Stomach (tissue), 7 donors: ENCODE measurements around the genes ATIC and FN1.

GRCh38 chr2:209662918-209663528 lies 108.6 kb upstream of the UNC80 start:
- PRO-cap = no peak
- RAMPAGE, long total RNA, 5 experiments = no peak in any of the 5 experiments
- RRBS = no CpG with 5 or more reads among the region's 7 CpGs

- PRO-cap = no peak
- RAMPAGE, long total RNA, 5 experiments = no peak in any of the 5 experiments
- RRBS = no CpG with 5 or more reads among the region's 10 CpGs
These were observed 101.1 kb downstream of the UNC80 start for GRCh38 chr2:209872689-209873190.

DNA sequence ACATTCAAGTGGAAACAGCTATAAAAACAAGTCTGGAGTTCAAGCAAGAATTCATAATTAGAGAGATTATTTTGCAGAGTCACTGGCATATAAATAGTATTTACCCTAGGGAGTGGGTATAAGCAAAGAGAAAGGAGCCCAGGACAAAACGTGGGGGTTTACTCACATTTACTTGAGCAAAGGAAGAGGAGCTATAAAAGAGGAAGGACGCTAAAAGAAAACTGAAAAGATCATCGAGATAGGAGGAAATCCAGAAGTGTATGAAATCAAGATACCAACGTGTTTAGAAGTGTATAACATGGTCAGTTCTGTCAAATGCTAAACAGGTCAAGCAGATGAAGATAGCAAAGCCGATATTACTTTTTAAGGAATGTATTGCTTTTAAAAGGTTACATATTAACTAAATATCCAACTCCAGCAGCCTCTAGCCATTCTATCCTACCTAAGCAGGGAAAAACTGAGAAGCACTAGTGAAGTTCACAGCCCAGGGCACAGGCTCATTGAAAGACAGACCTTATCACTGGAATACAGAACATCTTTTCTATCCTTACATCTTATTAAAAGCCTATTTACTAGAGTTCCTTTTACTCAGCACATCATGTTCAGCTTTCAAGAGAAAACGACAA lies 8.6 kb downstream of the KANSL1L start:
- PRO-cap = no peak
- RAMPAGE, long total RNA, 5 experiments = no peak in any of the 5 experiments
- RRBS = no CpG with 5 or more reads among the region's 6 CpGs

DNA sequence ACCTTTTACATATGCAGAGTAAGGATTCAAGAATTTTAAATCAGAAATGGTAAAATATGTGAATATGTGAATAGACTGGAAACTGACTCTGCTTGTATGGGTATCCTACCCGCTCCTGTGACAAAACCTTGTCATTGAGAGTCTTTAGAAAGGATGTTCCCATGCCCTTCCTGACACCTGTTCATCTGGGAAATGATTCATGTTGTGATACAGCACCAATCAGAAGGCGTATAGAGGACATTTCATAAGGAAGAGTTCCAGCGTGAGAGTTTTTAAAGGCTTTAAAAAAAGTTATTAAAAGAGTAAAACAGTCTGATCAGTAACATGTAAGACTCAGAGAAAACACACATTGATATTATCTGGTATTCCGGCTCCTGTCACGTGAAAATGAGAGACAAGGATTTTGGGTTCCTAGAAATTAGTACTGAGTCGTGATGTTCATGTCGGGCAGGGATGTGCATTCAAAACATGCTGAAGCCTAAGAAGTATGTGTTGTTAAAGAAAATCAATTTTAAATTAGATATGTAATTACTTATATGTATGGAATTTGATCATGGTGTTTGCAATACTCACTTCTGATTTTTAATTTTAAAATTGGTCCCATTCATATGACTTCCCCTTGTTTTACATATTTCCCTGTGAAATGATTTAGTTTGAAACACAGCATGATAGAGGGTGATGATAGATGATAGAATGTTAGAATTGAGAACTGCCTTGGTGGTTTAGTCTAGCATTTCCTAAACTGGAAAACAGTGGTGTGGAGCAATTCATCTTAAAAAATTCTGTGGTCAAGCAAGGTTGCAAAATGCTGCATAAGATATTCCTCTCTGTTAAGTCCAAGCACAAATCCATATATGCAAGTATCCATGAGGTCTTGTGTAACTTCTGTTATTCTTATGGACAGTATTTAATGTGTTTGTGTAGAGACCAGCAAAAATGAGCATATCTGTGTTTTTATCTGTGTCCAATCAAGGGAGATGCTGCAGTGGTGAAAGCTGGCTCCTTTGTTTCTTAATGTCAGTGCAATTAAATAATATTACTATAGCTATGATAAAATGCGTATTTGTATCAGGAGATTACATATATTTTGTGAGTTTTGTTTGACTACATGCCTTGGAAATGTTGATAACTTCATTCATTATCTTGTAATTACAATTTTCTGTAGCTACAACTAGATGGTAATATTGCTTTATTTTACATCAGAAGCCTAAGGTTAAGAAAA lies 29.8 kb downstream of the CPS1 start:
- PRO-cap = no peak
- RAMPAGE, long total RNA, 5 experiments = no peak in any of the 5 experiments
- RRBS = no CpG with 5 or more reads among the region's 8 CpGs

DNA sequence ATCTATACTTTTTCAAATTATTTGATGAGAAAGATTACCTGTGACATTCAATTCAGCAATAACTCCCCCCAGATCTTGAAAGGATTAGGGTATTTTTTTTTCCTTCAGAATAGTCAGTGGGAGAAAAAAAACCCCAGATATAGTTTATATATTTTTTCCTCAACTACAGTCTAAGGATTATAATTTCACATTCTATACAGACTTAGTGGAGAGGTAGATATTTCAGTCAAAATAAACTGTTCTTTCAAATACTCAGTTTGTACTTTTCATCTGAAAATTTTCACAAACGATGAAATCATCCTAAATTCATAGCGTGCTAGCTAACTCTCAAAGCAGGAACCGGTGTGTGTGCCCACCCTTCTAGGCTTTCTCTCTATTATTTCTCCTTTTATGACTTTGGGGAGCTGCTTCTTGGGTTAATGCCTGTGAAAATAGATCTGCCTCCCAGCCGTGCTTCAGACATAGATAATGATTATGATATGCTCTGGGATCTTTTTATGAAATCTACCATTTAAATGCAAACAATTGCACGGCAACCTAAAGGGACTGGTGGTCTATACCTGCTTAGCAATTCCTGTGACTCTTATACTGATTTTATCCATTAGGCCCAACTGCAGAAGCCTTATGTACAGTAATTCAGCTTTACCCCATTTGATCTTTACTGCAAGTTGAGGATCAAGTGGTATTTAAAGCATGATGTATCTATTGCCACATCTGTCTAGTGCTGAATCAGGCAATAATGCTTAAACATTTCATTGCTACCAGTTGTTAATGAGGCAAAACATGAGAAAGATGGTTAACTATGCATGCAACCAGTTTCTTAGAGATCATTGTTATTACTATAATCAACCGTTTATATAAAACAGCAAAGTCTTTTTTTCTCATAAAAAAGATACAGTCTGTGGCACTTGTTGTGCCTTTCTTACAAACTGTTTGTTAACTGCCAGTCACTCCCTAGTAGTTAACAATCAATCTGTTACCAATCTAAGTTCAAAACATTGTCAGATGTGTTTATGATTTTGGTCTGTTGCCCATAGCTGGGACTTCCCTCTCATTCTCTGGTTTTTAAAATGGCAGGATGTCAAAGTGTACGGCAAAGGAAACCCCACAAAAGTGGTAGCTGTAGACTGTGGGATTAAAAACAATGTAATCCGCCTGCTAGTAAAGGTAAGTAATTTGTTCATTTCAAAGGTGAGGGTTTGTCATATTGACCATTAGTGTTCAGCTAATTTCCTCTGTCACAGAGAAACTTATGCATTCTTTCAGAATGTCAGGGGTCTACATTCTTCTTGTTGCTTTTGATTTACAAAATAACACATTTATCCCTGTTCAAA lies 31.0 kb downstream of the CPS1 start:
- PRO-cap = no peak
- RAMPAGE, long total RNA, 5 experiments = no peak in any of the 5 experiments
- RRBS = no CpG with 5 or more reads among the region's 8 CpGs

DNA sequence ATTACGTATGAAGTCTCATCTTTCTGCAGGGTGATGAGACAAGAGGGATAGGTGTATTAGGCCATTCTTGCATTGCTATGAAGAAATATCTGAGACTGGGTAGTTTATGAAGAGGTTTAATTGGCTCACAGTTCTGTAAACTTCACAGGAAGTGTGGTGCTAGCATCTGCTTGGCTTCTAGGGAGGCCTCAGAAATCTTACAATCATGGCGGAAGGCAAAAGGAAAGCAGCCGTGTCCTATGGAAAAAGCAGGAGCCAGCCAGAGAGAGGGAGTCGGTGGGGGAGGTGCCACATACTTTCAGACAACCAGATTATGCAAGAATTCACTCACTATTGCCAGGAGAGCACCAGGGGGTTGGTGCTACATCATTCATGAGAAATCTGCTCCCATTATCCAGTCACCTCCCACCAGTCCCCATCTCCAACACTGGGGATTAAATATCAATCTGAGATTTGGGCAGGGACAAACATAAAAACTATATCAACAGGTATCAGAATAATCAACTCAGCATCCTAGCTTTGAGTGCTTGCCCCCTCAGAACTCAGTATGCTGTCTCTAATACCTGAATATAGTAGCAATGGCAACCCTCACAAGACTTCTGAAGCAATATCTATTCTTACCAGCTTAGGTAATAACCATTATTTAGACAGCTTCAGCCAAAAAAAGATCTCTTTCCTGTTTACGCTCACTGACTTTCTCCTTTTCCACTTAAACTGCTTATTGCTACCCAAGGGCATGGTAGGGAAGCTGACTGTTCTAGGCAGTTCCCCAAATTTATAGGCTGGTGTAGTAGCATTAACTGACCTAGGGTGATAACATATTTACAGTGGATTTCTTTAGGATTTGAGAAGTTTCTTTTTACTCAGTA lies 64.2 kb downstream of the CPS1 start:
- PRO-cap = no peak
- RAMPAGE, long total RNA, 5 experiments = no peak in any of the 5 experiments
- RRBS = no CpG with 5 or more reads among the region's 5 CpGs

- PRO-cap = no peak
- RAMPAGE, long total RNA, 5 experiments = no peak in any of the 5 experiments
- RRBS = no CpG with 5 or more reads among the region's 1 CpG
These were observed 375.5 kb downstream of the CPS1 start for GRCh38 chr2:210931963-210932251.

DNA sequence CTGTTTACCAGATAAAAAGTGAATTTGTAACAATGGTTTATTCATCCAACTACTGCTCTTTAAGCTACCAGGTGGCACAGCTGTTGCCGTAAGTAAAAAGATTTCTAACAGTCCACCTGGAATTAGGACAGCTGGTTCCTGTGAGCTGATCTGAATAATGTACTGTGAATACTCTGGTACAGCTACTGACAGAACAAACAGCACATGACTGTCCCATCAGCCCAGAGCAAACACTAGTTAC lies 840.3 kb downstream of the CPS1 start:
- PRO-cap = no peak
- RAMPAGE, long total RNA, 5 experiments = no peak in any of the 5 experiments
- RRBS = no CpG with 5 or more reads among the region's 1 CpG

- PRO-cap = no peak
- RAMPAGE, long total RNA, 5 experiments = no peak in any of the 5 experiments
- RRBS = no CpG with 5 or more reads among the region's 8 CpGs
These were observed 238.7 kb downstream of the IKZF2 start for GRCh38 chr2:212912633-212913190.

DNA sequence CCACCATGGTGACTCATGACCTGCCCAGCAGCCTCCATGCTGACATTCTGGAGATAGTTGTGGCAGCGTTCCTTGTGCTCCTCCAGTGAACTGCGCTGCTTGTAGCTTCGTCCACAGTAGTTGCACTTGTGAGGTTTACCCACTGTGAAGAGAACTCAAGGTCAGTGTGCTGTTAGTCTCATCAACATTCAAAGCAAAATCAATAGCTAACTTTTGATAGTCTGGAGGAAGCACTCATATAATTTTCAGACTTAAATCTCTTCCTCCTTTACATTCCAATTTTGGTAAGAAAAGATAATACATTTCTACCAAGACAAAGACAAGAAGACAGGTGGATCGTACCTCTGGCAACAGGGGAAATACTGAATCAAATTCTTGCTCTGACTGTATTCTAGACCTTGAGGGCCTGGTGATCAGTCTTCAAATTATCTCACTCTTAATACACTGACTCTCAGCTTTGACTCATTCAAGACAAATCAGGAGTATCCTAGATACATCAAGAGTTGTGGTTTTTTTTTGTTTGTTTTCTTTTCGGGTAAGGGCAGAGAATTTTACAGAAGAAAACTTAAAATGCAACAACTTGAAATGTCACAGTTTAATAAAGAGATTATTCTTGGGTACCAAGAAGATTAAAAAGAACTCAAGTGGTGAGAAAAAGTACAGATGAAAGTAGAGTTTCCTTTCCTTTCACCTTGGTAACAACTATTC lies 129.3 kb downstream of the IKZF2 start:
- PRO-cap = no peak
- RAMPAGE, long total RNA, 5 experiments = start-site peak on the minus strand in 1 of 5 experiments, centred at position 146 of the sequence, 5 reads per replicate
- RRBS = no CpG with 5 or more reads among the region's 5 CpGs

GRCh38 chr2:213129426-213129768 lies 22.0 kb downstream of the IKZF2 start:
- PRO-cap = no peak
- RAMPAGE, long total RNA, 5 experiments = no peak in any of the 5 experiments
- RRBS = no CpG with 5 or more reads among the region's 3 CpGs

DNA sequence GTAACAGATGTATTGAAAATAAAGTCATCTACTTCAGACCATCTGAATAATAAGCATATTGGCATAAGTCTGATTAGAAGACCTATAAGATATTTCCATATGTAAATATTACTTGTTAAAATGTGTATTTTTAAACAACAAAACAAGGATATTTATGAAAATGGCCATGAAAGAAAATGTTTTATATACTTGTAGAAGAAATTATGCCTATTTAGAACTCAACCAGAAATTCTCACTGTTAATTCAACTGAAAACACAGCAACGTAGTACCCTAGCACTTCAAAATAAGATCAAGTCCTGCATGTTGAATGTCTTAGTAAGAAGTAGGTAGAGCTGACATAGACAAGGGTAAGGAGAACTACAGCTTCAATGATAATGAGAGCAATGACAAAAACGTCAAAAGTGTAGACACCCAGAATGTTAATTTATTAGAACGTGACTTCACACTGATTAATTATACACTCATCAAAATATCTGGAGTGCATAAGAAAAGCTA lies 13.8 kb downstream of the IKZF2 start:
- PRO-cap = no peak
- RAMPAGE, long total RNA, 5 experiments = no peak in any of the 5 experiments
- RRBS = no CpG with 5 or more reads among the region's 3 CpGs

- PRO-cap = no peak
- RAMPAGE, long total RNA, 5 experiments = no peak in any of the 5 experiments
- RRBS = no CpG with 5 or more reads among the region's 2 CpGs
These were observed 4.7 kb downstream of the SPAG16 start for GRCh38 chr2:213288918-213289347.

- PRO-cap = no peak
- RAMPAGE, long total RNA, 5 experiments = no peak in any of the 5 experiments
- RRBS = no CpG with 5 or more reads among the region's 21 CpGs
These were observed 125.4 kb downstream of the BARD1 start for GRCh38 chr2:214683952-214684630.

DNA sequence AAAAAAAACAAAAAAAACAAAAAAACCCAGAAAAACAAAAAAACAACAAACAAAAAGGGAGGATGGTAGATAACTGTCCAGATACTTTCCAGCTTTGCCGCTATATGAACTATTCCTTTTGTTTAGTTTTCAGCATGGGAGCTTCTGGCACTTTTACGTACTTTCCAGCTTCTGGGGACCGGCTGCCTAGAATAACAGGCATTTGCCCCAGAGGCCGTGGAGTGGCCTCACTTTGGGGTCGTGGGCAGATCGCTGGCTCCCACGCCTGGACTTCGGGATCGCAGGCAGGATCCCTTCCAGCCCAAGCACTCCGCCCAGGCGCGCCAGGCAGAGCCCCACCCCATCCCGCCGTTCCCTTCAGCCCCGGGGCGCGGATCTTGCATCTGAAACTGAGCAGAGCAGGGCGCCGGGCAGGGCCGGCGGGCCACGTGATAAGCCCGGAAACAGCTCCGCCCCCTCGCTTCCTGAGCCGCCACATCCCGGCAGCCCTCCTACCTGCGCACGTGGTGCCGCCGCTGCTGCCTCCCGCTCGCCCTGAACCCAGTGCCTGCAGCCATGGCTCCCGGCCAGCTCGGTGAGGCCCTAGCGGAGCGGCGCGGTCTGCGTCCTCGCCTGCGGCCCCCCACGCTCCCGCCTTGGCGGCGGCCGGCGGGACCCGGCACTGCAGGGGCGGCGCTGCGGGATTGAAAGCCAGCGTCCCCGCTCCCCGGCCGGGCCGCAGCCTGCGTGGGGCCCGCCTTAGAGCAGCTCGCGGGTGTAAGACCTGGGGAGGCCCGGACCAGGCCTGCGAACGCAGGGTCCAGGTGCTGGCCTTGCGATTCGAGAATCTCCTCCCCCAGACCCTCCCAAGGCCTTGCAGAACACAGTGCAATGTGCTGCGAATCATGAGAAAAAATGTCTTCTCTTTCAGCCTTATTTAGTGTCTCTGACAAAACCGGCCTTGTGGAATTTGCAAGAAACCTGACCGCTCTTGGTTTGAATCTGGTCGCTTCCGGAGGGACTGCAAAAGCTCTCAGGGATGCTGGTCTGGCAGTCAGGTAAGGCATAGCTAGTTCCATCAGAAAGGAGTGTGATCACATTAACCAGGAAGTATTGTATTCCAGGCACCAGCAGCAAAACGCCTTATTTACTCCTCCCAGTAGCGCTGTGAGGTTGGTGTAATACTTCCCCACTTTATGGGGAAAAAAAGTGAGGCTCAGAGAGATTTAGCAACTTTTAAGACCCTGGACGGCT lies at the start of gene ATIC:
Gene ATIC (plus strand): TSS at position 472 of the 1,233 bp plus-strand sequence.
- PRO-cap = bidirectional peak, plus-strand start at position 543 of the sequence, minus-strand start at position 379 of the sequence
- RAMPAGE, long total RNA, 5 experiments = start-site peak on the plus strand in 5 of 5 experiments, centred at positions 479 to 869 of the sequence, 22 to 113 reads per replicate
- RRBS = 1% methylated on average over 36 of the region's 74 CpGs

DNA sequence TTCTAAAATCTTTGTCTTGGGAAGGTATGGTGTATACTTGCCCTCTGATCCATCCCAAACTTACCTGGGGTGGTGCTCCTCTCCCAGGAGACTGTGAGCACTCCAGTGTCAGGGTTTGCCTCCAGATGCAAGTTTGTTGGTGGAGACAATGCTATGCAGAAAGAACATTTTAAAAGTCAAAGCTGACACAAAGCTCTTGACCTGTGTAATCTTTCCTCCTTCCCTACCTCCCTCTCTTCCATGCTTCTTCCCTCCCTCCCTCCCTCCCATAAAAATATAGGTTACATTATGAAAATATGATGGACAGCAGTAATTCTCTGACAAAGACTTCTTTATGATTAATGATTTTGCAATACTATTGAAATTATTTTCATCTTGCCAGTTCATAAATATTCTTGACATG lies 38.8 kb downstream of the FN1 start:
- PRO-cap = no peak
- RAMPAGE, long total RNA, 5 experiments = no peak in any of the 5 experiments

GRCh38 chr2:215407976-215408661 lies 27.7 kb downstream of the FN1 start:
- PRO-cap = no peak
- RAMPAGE, long total RNA, 5 experiments = no peak in any of the 5 experiments
- RRBS = no CpG with 5 or more reads among the region's 8 CpGs

GRCh38 chr2:215417365-215417793 lies 18.5 kb downstream of the FN1 start:
- PRO-cap = no peak
- RAMPAGE, long total RNA, 5 experiments = no peak in any of the 5 experiments
- RRBS = no CpG with 5 or more reads among the region's 3 CpGs

GRCh38 chr2:215435195-215436173 lies at the start of gene FN1:
TSS of gene FN1 (minus strand) at chr2:215436068.
- PRO-cap = bidirectional peak, plus-strand start at chr2:215436290, minus-strand start at chr2:215436068
- RAMPAGE, long total RNA, 5 experiments = start-site peak on the minus strand in 5 of 5 experiments, at chr2:215436062-215436072 at its widest, 87 to 6,051 reads per replicate
- RRBS = 4% methylated on average over 12 of the region's 55 CpGs

GRCh38 chr2:215439033-215439232 lies 3.1 kb upstream of the FN1 start:
- PRO-cap = no peak
- RAMPAGE, long total RNA, 5 experiments = no peak in any of the 5 experiments
- RRBS = no CpG with 5 or more reads among the region's 1 CpG